ENCODE results near the gene RAB14.

DNA sequence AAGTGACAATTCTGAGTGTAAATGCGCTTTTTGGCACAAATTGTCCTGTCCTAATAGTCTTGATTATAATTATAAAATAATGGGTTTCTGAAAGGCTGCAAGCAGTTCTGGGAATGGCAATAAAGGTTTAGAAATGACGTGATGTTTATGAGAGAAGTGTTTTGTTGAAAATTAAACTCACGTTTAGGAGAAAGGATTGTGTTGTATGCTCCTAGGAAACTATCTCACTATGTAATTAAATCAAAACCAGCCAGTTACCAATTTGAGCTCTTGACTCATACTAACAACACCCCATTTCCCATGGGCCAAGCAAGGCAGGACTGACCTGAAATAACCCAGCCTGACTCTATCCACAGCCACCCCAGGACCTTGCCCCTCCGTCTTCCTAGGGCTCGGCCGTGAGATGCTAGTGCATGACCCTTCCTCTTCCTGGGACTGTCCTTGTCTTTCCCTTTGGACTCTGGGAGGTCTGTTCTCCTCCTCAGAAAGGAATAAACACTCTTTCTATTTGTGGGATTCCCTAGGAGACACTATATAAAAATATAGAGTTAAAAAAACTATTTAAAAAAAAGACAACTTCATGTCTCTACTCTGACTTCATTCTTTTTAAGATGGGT is 16.3 kb downstream of the TLR4 start:
- RRBS = no CpG with 5 or more reads among the region's 6 CpGs

GRCh38 chr9:117744738-117745391 is 40.7 kb downstream of the TLR4 start:
- RRBS = 3% methylated on average over 13 of the region's 47 CpGs

DNA sequence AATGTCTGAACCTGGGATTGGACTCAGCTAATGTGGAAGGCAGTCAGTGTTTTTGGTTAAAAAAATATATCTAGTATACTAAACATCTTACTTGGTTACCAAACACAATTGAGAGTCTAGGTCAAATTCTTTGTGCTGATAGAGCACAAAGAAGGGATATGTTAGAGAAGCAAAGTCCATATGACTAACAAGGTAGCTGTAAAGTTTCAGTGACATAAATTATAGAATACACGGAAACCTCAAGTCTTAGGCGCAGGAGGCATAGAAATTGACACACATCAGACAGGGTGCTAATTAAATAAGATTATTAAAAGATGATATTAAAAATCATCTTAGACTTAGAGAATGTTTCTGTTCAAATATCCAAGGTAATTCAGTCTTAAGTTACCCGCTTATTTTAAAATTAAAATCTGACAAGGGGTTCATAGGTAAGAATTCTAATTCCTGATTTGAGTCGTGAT is 718.4 kb downstream of the TLR4 start:
- RRBS = no CpG with 5 or more reads among the region's 4 CpGs

DNA sequence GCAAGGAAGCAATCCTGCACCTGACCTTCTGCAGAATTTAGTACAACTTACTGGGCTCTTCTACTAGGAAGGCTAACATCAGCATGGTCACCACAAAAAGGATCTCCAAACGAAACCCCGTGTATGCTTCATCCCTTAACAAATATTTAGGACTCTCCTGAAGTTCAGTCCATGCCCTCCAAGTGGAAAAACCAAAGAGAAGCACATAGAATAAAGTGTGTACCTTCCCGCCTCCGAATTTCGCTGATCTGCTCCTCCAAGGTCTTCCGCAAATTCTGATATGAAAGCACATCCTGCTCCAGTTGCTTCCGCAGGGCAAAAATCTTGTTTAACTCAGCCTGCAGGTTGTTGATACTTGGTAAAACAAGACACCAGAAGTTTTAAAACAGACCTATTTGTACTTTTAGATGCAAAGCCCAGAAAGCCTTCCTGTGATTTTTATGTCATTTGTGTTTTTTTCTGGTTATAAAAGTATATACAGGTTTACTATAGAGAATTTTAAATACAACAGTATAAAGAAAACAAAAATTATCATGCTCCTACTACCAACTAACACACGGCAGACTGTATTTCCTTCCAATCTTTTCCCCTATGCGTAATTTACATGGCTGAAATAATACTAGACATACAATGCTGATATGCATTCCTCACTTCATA is 108.3 kb downstream of the CDK5RAP2 start:
- RRBS = no CpG with 5 or more reads among the region's 9 CpGs

DNA sequence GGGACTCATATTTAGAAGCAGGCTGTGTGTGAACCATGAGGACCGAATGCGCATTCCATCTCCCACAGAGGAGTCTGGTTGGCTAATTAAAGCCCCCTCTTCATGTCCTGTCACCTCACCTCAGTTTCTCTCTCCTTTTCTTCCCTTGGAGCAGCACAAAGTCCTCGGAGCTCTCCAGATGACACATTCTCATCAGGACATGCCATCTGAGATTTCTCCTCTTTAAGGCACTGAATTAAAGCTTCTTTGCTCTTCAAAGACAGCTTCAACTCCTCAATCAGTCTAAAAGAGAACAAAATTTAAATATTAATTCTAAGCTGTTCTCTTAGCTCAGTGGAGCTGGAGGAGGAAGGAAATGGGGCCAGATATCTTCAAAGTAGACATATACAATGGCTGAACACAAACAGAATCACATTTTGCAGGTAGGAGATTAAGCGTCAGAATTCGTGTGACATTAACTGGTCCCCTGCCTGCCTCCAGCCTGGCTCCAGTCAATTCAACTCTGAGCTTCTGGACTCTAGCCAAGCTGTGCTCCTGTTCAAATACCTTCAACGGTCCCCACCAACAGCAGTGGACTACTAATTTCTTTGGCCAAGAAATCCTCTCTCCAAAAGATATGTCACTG is 50.0 kb downstream of the CDK5RAP2 start:
- RRBS = no CpG with 5 or more reads among the region's 6 CpGs

DNA sequence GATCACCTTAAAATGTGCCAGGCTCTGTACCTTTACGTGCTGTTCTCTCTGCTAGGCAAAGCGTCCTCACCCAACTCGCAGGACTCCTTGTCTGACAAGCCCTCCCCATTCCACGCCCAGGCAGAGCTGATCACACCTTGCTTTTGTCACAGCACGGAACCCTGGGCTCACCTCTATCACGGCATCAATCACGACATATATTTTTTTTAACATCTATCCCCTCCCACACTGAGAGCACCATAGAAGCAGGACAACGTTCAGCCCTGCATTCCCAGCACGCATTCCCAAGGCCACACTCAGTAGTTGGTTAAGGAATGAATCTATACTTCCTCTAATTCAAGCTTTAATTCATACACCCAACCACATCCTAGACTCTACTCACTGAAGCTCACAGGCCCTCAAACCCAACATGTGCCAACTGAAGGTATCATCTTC is 47.0 kb downstream of the CDK5RAP2 start:
- RRBS = no CpG with 5 or more reads among the region's 9 CpGs

DNA sequence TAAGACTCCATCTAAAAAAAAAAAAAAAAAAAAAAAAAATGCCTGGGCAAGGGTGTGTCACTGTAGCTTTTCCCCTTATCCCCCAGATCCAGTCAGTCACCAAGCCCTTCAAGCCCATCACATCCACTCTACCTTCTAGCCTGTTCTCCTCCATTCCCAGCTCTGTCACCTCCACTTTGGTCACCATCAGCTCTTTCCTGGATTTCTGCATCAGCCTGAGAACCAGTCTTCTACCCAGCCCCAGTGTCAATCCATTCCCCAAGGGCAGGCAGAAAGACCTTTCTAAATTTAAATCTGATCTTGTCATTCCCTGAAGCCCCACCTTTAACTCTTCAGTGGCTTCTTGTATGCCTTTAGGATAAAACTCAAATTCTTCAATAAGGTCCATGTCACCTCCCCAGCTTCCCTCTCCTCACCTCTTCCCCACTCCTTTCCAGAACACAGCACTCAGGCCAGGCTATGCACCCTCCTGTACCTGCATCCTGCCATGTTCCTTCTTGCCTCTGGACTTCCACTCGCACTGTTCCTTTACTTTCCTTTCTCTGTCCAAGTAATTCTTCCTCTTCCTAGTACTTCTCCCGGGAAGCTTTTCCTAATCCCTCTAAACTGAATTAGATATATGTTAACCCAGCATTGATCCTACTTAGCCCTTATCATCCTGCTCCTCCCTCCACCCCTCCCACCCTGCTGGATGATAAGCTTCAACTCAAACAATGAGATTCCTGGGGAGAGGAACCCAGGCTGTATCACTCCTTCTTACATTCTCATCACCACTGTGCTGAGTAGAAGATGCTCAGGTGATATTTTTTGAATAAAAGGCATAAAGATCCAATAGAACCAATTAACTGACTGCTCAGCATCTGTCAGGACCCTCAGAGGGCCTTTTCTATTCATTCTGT is 45.9 kb downstream of the CDK5RAP2 start:
- RRBS = no CpG with 5 or more reads among the region's 2 CpGs

GRCh38 chr9:120538820-120539227 is 41.1 kb downstream of the CDK5RAP2 start:
- RRBS = no CpG with 5 or more reads among the region's 3 CpGs

DNA sequence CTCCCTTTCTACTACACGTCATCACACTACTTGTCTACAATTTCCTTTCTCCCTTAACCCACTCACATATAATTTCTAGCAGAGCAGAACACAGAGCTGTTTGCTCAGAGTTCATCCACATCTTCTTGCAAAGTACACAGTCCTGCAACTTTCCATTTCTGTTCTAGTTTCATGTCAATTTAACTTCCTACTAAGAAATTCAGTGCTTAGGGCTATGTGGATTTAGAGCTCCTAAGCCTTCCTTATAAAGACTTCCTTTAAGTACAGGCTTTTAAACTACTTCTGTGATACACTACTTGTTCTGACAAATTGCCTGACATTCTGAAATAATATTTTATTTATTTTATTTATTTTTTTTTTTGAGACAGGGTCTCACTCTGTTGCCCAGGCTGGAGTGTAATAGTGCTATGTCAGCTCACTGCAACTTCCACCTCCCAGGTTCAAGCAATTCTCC is 61.2 kb downstream of the MEGF9 start:
- RRBS = no CpG with 5 or more reads among the region's 1 CpG

- RRBS = no CpG with 5 or more reads among the region's 9 CpGs
Measured at GRCh38 chr9:120710073-120710762, 4.1 kb downstream of the MEGF9 start.

DNA sequence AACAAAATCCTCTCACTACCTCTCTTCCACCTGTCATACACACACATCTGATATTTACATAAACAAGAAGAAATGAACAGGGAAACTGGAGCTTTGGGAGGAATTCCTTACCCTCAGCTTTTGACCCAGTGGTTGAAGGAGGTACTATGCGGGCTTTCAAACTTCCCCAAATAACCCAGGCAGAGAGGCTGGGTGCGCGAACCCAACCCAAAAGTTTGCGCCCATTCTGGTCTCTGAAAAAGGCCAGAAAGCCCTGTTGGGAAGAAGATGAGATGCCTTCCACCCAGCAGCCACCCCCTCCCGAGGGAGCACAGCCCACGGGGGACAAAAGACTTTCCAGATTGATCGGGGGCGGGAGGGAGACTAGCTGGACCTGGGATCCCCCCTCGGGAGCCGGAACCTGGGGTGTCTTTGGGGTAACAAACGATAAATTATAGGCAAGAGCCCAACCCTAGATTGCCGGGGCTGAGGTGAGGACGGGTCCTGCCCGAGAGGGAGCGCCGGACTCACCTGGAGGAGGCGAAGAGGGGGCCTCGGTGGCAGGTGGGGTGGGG is 945 bp downstream of the MEGF9 start:
- RRBS = 2% methylated on average over 7 of the region's 18 CpGs

DNA sequence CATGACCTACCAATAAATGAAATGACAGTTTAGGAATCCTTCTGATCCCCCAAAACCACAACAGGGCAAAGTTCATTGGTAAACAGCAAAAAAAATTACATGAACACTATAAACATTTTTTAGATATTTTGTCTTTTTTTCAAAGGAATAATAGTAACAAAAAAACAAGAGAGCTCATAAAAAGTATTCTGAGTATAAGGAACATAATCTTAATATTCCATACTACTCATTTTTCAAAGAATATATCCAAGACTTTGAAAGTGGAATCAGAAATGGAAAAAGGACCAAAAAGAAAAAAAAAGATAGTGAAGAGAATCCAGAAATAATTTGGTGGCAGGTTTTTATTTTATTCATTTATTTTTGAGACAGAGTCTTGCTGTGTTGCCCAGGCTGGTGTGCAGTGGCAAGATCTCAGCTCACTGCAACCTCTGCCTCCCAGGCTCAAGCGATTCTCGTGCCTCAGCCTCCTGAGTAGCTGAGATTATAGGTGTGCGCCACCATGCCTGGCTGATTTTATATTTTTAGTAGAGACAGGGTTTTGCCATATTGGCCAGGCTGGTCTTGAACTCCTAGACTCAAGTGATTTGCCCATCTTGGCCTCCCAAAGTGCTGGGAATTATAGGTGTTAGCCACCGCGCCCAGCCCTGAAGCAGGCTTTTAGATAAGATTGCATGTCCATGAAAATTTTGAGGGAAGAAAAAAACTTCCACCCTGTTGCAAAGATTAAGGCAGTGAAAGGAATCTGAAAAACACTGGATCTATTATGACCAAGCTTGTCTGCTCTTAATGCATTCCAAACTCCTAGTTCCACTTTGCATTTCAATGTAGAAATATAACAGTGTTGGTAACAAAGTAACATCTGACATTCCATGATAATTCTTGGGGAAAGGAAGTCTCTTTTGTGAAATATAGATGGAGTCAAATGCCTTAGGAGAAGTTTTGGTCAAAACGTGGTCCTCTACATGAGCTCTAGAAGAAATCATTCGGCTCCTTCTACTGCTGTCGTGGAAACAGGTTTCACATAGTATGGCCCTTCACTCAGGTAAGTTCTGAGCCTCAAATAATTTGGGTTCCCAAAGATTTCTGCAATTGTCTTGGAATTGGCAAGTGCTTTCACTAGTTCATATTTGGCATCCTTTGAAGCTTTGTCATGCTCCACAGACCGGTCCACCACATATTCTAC is 24.1 kb downstream of the B3GALT9 start:
- RRBS = no CpG with 5 or more reads among the region's 9 CpGs

- RRBS = no CpG with 5 or more reads among the region's 9 CpGs
Measured at GRCh38 chr9:120878081-120878970, 1.3 kb upstream of the PHF19 start.

GRCh38 chr9:120921487-120922215 is 4.9 kb downstream of the TRAF1 start:
- RRBS = no CpG with 5 or more reads among the region's 10 CpGs

GRCh38 chr9:120924465-120925383 is 1.9 kb downstream of the TRAF1 start:
- RRBS = no CpG with 5 or more reads among the region's 10 CpGs

GRCh38 chr9:121002565-121002985 is 47.5 kb downstream of the C5 start:
- RRBS = no CpG with 5 or more reads among the region's 1 CpG

- RRBS = 2% methylated on average over 34 of the region's 76 CpGs
Measured at GRCh38 chr9:121201515-121202395, at the start of gene RAB14. RAB14 (minus strand) TSS chr9:121201869.

- RRBS = 7% methylated on average over 1 of the region's 20 CpGs
Measured at GRCh38 chr9:121281497-121282552, 13.9 kb downstream of the GSN start.

GRCh38 chr9:121288152-121288810 is 20.3 kb downstream of the GSN start:
- RRBS = no CpG with 5 or more reads among the region's 11 CpGs

Measured in aortic smooth muscle cell (primary cell).